Peyer's patch (tissue), 4 donors: ENCODE data around the genes PLEKHF1 and DPY19L3.

GRCh38 chr19:27793821-27794177 is 1419.2 kb downstream of the UQCRFS1 start:
- PRO-cap: bidirectional peak, plus-strand start at chr19:27794030, minus-strand start at chr19:27793878
- RAMPAGE, long total RNA, 4 experiments: start-site peak on the plus strand in 1 of 4 experiments, at chr19:27793999-27794060 at its widest, 18 reads per replicate; start-site peak on the minus strand in 1 of 4 experiments, at chr19:27793893-27793922 at its widest, 27 reads per replicate

- PRO-cap: no peak
- RAMPAGE, long total RNA, 4 experiments: no peak in any of the 4 experiments
These were observed 668.5 kb downstream of the UQCRFS1 start for GRCh38 chr19:28544401-28544962.

- PRO-cap: no peak
- RAMPAGE, long total RNA, 4 experiments: no peak in any of the 4 experiments
These were observed 641.1 kb downstream of the UQCRFS1 start for GRCh38 chr19:28571871-28572196.

- PRO-cap: no peak
- RAMPAGE, long total RNA, 4 experiments: no peak in any of the 4 experiments
These were observed 485.5 kb downstream of the UQCRFS1 start for GRCh38 chr19:28727399-28727884.

DNA sequence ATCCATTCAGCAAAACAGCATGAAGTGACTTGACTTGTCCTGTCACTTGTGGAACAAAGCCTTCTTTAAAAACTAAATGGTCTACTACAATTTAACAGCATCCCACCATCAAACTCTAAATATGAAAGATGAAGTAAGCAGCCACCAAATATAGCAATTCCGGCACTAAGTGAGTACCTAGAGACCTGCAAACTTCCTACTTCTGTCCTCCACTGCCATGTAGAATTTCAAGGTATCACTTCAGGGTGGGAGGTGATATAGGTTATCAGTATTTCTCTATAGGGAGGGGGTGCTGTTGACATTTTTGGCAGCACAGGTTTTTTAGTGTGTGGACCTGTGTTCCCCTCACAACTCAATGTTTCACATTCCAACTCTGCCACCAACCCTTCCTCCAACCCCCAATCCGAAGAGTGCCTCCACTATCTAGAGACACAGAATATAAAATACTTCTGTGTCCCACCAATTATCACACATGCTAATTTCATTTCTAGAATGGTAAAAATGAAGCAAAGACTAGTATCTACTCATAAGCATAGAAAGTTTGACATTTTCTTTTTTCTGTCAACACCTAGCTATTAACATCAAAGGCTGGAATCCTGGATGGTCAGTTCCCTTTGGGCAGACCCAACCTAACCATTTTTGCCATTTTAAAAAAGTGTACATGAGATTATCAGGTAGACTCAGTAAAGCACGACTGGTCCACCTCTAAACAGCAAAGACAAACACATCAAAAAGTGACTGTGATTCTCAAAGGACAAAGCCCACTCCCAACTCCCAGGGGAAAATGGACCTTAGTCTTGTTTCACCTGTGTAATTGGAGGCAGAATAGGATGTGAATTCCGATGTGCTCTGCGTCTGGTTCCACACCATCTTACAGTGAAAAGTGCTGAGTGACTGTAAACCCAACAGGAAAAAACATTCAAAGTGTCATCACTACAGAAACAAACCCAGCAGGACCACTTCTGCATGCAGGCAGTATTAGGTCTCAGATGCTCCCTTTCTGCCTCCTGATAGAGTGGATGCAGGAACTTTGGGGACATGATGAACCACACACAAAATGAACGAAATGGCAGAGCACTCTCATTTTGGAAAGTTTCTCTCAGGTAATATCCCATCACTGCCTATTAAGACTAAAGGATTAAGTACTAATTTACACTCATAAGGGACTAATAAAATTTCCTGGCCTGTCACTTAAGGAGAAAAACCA is 6.8 kb downstream of the UQCRFS1 start:
- PRO-cap: no peak
- RAMPAGE, long total RNA, 4 experiments: start-site peak on the minus strand in 1 of 4 experiments, centred at position 380 of the sequence, 19 reads per replicate

GRCh38 chr19:29587368-29587791 is 18.7 kb upstream of the POP4 start:
- PRO-cap: unidirectional peak, minus-strand start at chr19:29587627
- RAMPAGE, long total RNA, 4 experiments: no peak in any of the 4 experiments

- PRO-cap: bidirectional peak, plus-strand start at chr19:29665439, minus-strand start at chr19:29665313
- RAMPAGE, long total RNA, 4 experiments: start-site peak on the plus strand in 2 of 4 experiments, at chr19:29665406-29665477 at its widest, 10 to 12 reads per replicate
These were observed at the start of gene PLEKHF1 for GRCh38 chr19:29664567-29665777. PLEKHF1 (plus strand) TSS chr19:29665461.

- PRO-cap: no peak
- RAMPAGE, long total RNA, 4 experiments: no peak in any of the 4 experiments
These were observed 10.2 kb downstream of the C19orf12 start for GRCh38 chr19:29704774-29705298.

GRCh38 chr19:30011936-30012488 is 70.0 kb downstream of the URI1 start:
- PRO-cap: no peak
- RAMPAGE, long total RNA, 4 experiments: no peak in any of the 4 experiments

DNA sequence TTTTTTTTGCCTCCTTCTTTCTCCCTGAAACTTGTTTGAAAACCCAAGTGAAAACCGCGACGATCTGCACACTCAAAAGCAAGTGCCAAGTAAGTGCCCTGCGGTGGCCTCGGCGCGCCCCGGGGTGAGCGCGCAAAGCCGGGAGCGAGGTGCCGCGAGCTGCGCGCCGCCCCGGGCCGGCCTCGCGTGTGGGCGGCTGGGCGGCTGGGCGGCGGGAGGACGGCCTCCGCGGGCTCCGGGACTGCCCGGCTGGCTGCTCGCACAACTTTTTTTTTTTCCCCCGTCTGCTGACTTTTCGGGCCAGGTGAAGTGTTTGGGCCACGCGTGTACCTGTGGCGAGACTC is 143.6 kb upstream of the ZNF536 start:
- PRO-cap: no peak
- RAMPAGE, long total RNA, 4 experiments: no peak in any of the 4 experiments

- PRO-cap: no peak
- RAMPAGE, long total RNA, 4 experiments: no peak in any of the 4 experiments
These were observed 128.8 kb downstream of the TSHZ3 start for GRCh38 chr19:31220502-31220802.

DNA sequence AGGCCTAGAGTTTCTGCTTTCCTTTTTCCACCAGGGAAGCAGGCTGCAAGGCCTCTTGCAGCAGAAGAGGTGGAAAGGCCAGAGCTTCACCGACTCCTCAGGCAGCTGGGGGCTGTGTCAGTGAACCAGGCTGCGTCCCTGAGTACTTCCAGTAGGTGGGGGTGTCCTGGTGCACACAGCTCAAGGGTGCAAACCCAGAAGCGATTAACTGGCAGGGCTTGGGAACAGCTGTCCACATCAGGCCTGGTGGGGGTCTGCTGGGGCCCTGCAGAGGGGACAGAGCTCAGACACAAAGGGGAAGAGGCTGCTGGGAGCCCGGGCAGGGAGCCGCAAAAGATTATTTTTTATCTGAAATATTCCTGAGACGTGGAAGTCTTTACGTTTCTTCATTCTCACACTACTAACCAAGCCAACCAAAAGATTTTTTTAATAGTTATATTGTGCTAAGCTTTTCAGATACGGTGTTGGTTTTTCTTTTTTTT is 11.1 kb downstream of the TSHZ3 start:
- PRO-cap: no peak
- RAMPAGE, long total RNA, 4 experiments: no peak in any of the 4 experiments

DNA sequence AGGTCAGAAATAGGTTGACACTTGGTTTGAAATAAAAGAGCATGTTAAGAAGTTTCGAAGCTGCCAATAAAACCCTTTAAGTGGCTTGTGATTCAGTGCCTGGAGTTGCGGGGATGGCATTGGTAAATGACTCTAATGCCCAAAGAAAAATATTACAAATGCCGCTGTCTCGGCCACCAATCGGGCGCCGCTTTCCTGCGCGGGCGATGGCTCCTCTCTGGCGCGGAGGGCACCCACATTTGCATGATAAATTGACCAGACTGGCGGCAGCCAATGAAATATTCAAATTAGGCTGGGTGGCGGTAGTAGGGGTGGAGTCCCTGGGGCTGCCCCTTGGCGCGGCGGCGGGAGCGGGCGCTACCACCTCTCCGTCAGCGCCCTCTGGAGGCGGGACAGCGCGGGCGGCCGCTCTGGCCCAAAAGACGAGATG is 7.7 kb upstream of the TSHZ3 start:
- PRO-cap: no peak
- RAMPAGE, long total RNA, 4 experiments: no peak in any of the 4 experiments

DNA sequence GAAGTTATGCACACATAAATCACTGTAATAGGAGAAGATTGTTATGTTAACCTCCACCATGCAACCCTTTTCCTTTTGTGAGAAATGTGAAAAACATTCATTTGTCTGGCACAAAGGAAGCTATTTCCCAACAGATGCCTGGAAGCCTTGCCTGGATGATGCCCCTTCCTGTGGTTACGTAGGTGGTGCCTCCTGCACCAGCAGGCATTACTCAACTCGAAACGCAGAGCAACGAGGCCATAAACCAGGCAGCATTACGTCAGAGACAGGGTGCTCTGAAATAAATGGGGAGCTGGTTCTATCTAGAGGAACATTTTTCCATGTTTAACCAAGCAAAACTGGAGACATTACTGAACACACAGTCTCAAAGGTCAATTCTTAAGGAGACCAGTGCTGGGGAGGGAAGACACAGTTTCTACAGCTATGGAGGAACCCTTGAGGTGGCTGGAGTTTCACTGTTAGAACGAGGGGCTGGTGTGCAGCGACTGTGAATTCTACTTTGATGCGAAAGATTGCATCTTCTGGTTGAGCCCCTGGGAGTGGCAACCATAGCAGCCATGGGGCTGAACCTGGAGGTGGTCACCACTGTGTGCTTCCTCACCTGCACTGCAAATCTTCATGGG is 327.2 kb upstream of the ZNF507 start:
- PRO-cap: no peak
- RAMPAGE, long total RNA, 4 experiments: no peak in any of the 4 experiments

DNA sequence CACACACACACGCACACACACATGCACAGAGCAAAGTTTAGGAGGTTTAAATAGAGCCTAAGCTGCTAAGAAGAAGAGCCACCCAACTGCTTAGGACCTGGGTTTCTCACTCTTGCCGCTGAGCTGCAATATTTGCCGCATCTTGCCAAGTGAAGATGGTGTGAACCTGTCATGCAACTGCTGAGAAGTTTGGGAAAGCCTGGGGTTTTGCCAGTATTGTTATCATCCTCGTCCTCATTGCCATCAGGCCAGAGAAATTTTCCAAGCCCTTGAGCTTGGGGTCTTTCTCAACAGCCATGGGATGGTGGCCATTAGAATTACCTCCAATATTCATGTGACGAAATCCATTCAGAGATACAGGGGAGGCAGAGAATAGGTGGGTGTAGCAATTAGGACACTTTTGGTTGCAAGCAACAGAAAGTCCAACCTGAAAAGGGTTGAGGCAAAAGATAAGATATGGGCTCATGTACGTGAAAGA is 75.3 kb upstream of the ZNF507 start:
- PRO-cap: unidirectional peak, plus-strand start at position 204 of the sequence
- RAMPAGE, long total RNA, 4 experiments: no peak in any of the 4 experiments

GRCh38 chr19:32353350-32354418 is 8.3 kb downstream of the ZNF507 start:
- PRO-cap: no peak
- RAMPAGE, long total RNA, 4 experiments: start-site peak on the plus strand in 1 of 4 experiments, at chr19:32353555-32354082 at its widest, 24 to 64 reads per replicate

GRCh38 chr19:32374968-32375590 is 29.7 kb downstream of the ZNF507 start:
- PRO-cap: no peak
- RAMPAGE, long total RNA, 4 experiments: start-site peak on the plus strand in 2 of 4 experiments, at chr19:32375119-32375405 at its widest, 6 to 16 reads per replicate

DNA sequence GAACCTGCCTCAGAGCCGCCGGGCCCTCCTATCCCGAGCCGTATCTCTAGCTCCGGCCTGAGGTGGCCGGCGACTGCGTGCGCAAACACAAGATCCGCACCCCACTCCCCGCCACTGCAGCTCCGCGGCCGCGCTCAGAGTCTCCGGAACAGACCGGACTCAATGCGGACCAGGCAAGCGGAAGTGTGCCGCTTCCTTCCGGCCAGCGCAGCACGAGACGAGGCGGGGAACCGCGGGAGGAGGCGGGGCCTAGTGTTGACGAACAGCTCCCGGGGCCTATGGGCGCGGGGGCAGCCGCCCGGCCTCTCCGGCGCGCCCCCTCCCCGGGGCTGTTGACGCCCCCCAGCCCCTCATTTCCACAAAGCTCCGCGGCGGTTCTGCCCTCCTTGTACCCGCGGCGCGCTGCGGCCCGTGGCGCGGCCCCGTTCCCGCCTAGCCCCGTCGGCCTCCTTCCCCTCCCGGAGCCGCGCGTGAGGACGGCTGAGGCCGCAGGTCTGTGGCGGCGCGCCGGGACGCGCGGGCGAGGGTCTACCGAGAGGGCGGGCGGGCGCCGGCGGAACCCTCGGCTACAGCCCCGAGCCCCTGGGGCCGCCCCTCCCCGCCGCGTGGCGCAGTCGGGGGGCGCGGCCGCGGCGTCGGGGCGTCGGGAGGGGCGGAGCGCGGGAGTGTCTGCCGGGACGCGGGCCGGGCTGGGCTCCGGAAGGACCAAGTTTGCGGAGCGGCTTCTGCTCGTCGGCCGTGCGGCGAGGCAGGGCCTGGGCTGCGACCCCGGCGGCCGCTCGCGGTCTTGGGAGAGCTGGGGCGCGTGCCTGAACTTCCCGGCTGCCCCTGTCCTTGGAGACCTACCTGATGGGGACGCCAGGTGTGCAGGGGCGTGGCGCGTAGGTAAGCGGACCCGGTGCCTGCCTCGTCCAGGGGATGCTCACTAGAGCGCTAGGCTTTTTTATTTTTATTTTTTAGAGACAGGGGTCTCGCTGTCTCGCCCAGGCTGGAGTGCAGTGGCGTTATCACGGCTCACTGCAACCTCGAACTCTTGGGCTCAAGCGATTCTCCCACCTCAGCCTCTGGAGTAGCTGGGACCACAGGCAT is at the start of gene DPY19L3:
DPY19L3 (plus strand) TSS at position 353 of the 1,089 bp plus-strand sequence.
- PRO-cap: bidirectional peak, plus-strand start at position 361 of the sequence, minus-strand start at position 136 of the sequence; bidirectional peak, plus-strand start at position 708 of the sequence, minus-strand start at position 607 of the sequence
- RAMPAGE, long total RNA, 4 experiments: start-site peak on the plus strand in 2 of 4 experiments, centred at positions 373 to 707 of the sequence, 38 to 164 reads per replicate; start-site peak on the minus strand in 1 of 4 experiments, centred at position 158 of the sequence, 9 reads per replicate

DNA sequence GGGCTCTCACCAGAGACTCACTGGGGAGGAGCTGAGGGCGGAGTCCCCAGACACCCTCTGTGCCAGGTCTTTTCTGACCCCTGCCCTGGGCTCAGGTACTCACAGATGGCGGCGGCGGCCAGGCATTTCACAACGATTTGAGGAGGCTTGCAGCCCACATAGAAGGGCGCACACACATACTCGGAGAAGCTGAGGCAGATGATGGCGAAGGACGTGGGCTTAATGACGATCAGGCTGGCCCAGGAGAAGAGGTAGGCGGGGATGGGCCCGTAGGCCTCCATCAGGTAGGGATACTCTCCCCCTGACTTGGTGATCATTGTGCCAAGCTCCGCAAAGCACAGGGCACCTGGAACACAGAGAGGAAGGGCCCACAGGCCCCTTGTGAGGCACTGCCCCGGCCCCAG is 5.6 kb downstream of the SLC7A9 start:
- PRO-cap: no peak
- RAMPAGE, long total RNA, 4 experiments: no peak in any of the 4 experiments

- PRO-cap: unidirectional peak, plus-strand start at chr19:32870120; unidirectional peak, plus-strand start at chr19:32870192
- RAMPAGE, long total RNA, 4 experiments: no peak in any of the 4 experiments
These were observed 442 bp upstream of the SLC7A9 start for GRCh38 chr19:32870043-32870374.